GM19239 (cell line): Measurements from ENCODE around the genes EDDM13, ZNF470, ZNF416, ZNF587B, ZNF587, ZNF814 and C19orf18.

DNA sequence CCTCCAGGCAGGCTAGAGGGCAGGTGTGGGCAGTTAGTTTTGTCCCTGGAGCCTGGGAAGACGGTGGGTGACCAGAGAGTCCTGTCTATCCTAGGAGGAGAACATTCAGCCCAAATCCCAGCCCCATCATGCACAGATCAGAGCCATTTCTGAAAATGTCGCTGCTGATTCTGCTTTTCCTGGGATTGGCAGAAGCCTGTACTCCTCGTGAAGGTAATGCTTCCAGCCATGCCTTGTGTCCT lies at the start of gene EDDM13:
EDDM13 (plus strand) TSS at position 42 of the 242 bp plus-strand sequence.
- RRBS = no CpG with 5 or more reads among the region's 3 CpGs

DNA sequence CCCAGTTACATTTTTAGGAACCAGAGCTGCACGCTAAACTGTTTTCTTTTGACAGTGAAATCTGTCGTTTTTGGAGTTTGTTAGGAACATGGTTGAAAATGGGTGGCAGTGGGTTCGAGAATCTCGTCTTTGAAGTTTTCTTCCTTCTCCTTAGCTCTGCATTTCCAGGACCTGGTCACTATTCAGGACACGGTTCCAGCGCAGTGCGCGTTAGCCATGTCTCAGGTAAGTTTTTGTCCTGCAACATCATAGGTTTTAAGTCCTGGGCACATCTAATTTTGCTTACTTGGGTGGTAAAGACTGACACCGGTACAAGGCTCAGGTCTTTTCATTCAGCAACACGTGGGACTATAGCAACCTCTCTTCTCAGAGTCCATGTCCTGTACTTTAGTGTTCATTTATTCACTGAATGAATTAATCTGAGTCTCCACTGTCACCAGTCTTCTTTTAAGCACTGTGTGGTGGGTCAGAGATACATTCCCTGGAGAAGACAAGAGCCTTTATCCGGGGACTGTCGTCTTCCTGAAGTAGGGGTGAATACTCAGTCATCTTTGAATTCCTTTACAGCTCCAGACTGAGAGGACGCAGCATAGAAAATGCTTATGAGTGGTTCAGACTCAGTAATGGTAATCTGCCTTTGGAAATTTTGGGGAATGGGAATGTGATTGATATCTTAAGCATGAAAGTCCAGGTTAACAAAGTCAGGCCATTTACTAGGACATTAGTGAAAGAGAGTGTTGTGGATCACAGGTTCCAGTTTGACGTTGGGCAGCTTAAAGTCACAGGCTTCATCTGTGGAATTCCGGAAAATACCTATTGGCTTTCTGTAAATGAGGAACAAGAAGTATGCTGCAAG lies 24.4 kb downstream of the ZNF582 start:
- RRBS = no CpG with 5 or more reads among the region's 15 CpGs

DNA sequence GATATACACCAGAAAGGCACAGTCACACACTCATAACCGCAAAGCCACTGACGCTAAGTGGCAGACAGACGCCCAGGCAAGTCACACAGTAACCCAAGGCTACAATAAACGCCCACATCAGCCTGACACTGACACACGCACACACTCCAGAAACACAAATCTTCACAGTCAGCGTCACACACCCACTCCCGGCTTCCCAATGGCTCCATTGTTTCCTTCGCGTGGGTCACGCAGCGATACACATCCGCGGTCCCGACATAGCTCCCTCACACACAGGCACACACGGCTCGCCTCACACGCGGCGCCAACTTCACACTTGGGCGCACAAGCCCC lies 452 bp downstream of the ZNF667 start:
- RRBS = no CpG with 5 or more reads among the region's 20 CpGs

- RRBS = no CpG with 5 or more reads among the region's 26 CpGs
Measured at GRCh38 chr19:56566754-56567253, 464 bp upstream of the ZNF470 start.

DNA sequence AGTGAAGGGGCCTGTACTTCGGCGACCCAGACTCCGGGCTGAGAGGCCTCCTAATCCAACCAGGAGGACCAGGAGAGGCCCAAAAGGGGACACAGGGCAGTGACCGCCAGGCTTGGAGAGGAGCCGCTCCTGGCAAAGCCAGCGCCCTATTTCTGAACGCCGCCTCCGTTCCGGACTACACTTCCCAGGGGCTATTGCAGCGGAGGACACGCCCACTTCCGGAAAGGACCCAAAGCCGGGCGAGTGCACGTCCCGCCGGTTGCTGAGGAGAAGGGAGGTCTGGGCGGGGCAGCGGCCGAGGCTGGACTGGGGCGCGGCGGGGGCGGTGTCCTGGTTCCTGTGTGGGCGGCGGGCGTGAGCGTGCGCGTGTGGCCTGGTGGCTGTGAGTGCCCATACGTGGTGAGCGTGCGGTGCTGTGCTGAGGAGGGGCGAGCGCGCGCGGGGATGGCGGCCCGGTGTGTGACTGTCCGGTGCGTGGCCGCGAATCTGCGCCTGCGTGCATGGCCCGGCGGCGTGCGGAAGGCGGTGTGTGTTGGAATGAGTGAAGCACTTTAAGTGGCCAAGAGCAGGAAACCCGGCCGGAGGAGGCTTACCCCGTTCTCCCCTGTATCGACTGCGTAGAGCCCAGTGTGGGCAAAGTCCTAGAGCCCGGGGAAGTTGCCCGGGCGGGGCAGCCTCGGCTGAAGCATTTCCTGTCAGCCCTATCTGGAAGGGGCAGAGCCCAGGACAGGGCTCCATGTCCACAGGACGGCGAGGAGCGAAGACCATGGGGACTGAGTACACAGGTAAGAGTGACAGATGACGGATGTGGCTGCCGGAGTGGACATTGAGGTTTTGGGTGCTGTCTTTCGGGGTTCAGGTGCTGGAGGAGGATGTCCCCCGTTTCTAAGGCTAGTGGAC lies at the start of gene ZNF470:
ZNF470 (plus strand) TSS at position 215 of the 900 bp plus-strand sequence.
- RRBS = 8% methylated on average over 19 of the region's 68 CpGs

DNA sequence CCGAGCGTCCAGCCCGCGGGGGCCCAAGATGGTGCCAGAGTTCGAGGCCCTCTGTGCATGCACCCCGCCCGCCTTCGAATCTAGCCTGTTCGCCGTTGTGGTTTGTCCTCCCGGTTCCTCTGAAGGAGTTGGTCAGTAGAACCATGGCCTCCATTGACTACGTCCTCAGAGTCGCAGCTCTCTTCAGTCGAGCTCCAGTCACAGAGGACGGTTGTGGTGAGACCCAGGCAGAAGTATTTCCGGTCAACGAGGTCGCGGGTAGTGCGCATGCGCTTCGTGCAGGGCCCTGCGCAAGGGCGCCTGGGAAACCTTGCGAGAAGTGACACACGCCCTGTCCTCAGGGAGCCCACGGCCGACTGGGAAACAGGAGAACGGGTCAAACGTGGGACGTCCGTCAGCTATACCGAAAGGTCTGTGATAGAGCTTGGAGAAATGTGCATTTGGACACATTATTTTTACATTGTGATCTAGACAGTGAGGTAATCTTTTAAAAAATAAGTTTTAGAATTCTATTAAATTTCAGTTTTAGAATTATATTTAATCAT lies 24.2 kb upstream of the PEG3 start:
- RRBS = no CpG with 5 or more reads among the region's 33 CpGs

GRCh38 chr19:56979079-56979538 lies 138.6 kb upstream of the PEG3 start:
- RRBS = no CpG with 5 or more reads among the region's 7 CpGs

DNA sequence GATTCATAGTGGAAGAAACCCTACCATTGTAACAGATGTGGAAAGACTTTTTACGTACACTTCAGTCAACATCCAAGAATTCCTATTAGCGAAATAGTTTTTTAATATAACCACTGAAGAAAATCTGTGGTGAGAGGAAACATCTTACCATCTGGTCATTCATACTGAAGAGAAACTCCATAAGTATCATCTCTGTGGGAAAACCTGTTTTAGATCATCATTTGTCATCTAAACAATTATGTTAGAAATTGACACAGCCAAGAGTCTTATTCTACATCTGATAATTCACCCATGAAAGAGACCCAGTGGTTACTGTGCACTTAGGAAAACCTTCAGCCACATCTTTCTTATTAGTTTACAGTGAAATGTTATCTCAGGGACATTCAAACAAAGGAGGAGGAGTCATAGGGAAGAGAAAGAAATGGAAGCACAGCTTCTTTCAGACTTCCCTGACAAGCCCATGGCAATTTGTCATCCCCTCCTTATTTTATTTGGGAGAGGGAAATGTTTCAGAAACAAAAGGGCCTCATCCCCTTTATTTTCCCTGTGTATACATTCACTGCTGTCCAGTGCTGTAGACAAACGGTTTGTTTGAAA lies 12.0 kb downstream of the ZNF460 start:
- RRBS = no CpG with 5 or more reads among the region's 3 CpGs

DNA sequence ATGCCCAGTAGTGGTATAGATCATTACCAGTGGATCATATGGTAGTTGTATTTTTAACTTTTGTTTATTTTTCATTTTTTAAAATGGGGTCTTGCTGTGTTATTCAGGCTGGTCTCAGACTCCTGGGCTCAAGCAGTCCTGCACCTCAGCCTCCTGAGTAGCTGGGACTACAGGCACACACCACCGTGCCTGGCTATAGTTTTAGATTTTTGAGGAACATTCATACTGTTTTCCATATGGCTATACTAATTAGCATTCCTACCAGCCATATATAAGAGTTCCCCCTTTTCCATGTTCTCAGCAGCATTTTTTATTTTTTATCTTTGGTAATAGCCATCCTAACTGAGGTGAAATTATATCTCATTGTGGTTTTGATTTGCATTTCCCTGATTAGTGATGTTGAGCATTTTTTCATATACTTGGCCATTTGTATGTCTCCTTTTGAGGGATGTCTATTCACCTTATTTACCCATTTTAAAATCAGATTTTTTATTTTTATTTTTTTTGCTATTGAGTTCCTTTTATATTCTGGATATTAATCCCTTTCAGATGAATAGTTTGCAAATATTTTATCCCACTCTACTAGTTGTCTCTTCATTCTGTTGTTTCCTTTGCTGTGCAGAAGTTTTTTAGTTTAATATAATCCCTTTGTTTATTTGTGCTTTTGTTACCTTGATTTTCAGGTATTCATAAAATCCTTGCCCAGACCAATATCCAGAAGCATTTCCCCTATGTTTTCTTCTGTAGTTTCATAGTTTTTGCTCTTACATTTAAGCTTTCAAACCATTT lies 14.0 kb downstream of the ZNF460 start:
- RRBS = no CpG with 5 or more reads among the region's 1 CpG

DNA sequence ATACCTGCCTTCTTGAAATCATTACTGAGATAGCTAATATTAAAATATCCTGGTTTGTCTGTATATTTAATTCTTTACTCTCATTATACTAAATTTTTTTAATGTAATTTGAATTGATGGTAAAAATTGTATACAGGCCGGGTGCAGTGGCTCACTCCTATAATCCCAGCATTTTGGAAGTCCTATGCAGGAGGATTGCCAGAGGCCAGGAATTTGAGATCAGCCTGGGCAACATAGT lies 13.1 kb upstream of the ZNF543 start:
- RRBS = no CpG with 5 or more reads among the region's 1 CpG

DNA sequence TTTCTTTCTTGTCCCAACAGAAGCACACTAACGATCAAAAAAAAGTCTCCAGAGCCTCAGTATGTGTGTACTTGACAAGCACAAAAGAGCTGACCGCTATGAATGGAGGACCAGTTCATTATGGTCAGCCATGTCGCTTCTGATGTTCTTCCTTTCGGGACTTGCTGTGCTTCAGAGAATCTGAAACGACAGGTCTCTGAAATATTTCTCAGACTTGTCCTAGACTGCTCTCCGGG lies 422 bp upstream of the ZNF749 start:
- RRBS = 13% methylated on average over 1 of the region's 6 CpGs

- RRBS = 88% methylated on average over 2 of the region's 8 CpGs
Measured at GRCh38 chr19:57547549-57548077, 12.1 kb downstream of the ZNF550 start.

DNA sequence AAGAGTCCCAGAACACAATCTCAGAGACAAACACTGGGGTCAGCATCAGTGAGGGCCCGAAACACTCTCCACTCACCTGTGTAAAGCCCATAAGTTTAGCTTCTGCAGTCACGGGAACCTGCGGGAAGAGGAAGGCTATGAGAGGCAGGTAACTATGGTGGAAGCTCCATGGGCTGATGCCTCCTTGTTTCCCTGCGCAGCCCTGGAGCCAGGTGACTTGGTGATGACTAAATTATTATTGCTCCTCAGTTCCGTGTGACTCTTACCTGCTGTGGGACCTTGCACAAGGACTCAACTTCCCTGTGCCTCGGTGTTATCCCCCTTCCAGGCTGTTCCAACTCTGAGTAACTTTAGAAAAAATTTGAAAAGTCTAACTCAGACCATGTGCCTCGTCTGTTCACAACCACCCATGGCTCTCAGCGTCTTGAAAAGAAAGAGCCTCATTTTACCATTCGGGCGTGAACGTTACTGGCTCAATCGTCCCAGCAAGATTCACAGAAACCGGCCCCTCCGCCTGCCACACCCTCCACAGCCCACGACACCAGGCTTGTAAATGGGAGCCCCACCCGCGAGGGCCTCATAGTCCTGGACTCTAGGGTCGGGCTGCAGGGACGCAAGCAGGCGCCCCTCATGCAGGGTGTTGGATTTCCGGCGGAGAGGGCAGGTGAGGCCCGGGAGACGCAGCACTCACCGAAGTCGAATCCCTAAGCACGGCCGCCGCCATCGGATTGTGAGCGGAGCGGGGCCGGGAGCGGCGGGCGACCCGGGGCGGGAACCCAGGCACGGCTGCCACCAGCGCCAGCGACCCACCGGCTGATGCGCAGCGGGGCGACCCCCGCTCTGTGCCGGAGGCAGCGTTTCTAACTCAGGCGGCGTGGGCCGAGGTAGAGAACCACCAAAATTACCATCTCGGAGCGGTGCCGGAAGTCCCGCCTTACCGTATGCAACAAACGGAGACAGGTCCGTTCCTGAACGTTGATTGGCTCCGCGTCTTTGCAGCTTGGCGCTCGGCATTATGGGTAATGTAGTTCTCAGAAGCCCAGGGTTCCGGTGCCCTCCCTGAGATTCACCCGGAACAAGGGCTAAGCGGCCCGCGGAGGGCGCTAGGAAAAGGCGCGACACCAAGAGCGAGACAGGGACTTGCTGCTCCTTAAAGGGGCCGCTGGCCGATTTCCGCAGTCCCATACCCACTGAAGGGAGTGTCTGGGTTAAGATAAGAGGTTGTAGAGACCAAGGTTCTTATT lies at the start of gene ZNF416:
ZNF416 (minus strand) TSS at position 931 of the 1,244 bp plus-strand sequence.
- RRBS = under 1% methylated on average over 28 of the region's 75 CpGs

DNA sequence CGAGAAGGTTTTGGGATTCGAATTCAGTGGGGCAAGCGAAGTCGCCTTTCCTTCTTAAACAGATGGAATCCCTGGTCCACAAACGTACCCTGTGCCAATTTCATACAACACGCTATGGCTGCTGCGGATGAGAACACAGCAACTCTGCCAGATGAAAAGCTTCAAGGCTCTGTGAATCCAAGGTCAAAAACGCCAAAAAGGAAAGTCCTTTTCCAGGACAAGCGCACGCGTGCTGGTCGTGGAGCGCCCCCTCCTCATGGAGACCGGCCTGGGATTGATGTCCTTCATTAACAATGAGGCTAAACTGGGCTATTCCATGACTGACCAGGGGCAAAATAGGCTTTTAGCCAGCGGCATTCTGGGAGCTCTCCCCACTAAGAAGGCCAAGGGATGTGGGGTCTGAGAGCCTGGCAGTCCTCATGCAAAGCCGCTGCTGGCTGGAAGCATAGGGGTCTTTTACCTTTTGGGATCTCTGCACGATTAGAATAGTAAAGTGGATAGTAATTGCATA lies 4.0 kb upstream of the ZSCAN4 start:
- RRBS = no CpG with 5 or more reads among the region's 17 CpGs

- RRBS = 19% methylated on average over 1 of the region's 30 CpGs
Measured at GRCh38 chr19:57803493-57804548, 10.9 kb downstream of the ZNF552 start.

DNA sequence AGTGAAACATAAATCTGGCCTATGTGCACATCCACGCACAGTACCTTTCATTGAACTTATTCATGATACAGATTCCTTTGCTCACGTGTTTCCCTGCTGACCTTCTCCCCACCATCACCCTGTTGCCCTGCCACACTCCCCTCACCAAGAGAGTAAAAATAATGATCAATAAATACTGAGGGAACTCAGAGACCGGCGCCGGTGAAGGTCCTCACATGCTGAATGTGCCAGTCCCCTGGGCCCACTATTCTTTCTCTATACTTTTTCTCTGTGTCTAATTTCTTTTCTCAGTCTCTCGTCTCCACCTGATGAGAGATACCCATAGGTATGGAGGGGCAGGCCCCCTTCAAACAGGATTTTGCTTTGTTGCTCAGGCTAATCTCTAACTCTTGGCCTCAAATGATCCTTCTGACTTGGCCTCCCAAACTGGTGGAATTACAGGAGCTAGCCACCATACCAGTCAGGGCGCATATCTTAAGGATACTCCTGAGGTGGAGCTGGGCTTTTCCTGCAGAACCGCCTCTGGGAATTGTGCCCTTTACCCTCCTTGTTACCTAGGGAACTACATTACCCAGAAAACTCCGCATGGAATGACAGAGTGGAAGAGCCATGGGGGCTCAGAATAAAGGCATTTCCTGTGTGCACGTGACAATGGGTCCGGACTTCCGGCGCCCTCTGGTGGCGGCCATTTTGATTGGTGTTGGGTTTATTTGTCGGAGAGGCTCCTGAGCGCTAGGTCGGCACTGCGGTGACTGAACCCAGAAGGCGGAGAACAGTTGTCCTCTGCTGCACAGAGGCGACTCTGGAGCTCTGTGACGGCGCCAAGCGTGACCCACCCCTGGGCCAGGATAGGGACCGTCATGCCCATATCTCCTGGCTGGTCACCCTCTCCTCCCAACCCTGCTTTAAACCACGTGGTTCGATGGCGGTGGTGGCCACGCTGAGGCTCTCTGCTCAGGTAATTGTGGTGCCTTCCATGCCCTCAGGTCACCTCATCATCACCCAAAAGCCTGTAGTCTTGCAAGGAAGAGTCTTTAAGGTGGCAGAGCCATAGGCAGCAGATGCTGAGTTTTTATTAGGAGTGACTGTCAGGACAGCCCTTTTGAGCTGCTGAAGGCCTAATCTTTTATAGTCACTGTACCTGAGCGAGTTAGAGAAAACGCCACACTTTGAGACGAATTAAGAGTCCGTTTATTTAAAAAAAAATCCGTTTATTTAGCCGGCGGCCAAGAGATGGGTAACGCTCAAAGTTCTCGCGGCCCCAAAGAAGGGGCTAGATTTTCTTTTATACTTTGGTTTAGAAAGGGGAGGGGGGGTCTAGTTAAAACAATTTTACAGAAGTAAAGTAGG lies at the start of gene ZNF587B:
ZNF587B (plus strand) TSS at position 693 of the 1,350 bp plus-strand sequence.
- RRBS = no CpG with 5 or more reads among the region's 38 CpGs

DNA sequence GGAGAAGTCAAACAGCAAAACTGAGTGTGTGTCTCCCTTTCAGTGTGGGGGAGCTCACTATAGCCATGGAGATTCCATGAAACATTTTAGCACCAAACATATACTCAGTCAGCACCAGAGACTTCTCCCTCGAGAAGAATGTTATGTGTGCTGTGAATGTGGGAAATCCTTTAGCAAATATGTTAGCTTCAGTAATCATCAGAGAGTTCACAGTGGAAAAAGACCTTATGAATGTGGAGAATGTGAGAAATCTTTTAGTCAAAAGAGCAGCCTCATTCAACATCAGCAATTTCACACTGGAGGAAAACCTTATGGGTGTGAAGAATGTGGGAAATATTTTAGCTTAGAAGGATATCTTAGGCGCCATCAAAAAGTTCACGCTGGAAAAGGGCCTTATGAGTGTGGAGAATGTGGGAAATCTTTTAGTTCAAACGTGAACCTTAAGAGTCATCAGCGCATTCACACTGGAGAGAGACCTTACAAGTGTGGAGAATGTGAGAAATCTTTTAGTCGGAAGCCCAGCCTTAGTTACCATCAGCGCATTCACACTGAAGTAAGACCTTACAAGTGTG lies 8.3 kb upstream of the ZNF587 start:
- RRBS = no CpG with 5 or more reads among the region's 7 CpGs

- RRBS = no CpG with 5 or more reads among the region's 43 CpGs
Measured at GRCh38 chr19:57849517-57850536, at the start of gene ZNF587. Gene ZNF587, plus strand, starts transcription at chr19:57849859.

DNA sequence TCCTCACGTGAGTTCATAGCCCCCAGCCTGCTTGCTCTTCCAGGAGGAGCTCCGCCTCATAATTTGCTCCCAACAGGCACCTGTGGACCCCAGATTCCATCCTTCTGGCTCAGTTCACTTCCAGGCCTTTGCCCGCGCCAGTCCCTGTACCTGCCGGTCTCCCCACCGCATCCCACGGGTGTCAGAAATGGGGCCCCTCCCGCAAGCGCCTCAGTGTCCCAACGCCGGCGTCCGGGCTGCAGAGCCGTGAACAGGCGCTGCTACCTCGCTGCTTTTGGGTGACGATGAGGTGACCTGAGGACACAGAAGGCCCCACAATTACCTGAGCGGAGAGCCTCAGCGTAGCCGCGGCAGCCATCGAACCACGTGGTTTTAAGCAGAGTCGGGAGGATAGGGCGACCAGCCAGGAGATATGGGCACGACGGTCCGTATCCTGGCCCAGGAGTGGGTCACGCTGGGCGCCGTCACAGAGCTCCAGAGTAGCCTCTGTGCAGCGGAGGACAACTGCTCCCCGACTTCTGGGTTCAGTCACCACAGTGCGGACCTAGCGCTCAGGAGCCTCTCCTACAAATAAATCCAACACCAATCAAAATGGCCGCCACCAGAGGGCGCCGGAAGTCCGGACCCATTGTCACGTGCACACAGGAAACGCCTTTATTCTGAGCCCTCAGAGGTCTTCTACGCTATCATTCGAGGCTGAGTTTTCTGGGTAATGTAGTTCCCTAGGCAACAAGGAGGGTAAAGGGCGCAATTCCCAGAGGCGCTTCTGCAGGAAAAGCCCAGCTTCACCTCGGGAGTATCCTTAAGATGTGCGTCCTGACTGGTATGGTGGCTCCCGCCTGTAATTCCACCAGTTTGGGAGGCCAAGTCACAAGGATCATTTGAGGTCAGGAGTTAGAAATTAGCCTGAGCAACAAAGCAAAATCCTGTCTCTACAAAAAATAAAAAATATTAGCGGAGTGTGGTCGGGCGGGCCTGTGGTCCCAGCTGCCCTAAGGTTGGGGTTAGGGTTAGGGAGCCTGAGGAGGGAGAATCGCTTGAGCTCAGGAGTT lies at the start of gene ZNF814:
ZNF814 (minus strand) TSS at position 593 of the 1,052 bp plus-strand sequence.
- RRBS = 0% methylated on average over 3 of the region's 52 CpGs

GRCh38 chr19:57974422-57974787 lies at the start of gene C19orf18:
Gene C19orf18, minus strand, starts transcription at chr19:57974534.
- RRBS = no CpG with 5 or more reads among the region's 3 CpGs